ENCODE measurements around a stretch of chr3.

GRCh38 chr3:191425075-191425628 lies 35.8 kb upstream of the PYDC2 start:
- PRO-cap: no peak
- RAMPAGE, long total RNA: no peak

GRCh38 chr3:191431454-191431896 lies 29.5 kb upstream of the PYDC2 start:
- PRO-cap: no peak
- RAMPAGE, long total RNA: no peak

DNA sequence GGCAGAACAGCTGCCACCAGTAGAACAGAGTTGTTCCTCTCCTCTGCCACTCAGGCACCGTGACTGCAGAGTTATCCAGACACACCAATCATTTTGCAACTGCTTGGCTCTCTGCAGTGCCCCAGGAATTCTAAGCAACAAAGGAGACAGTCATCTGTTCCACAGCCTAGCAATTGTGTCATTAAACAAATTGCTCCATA lies 281.6 kb downstream of the FGF12 start:
- PRO-cap: no peak
- RAMPAGE, long total RNA: no peak

- PRO-cap: no peak
- RAMPAGE, long total RNA: no peak
Measured at GRCh38 chr3:192644099-192644684, 83.1 kb downstream of the FGF12 start.

GRCh38 chr3:193115606-193116050 lies 125.4 kb upstream of the PLAAT1 start:
- PRO-cap: no peak
- RAMPAGE, long total RNA: no peak

GRCh38 chr3:193240200-193240895 lies 674 bp upstream of the PLAAT1 start:
- PRO-cap: no peak
- RAMPAGE, long total RNA: no peak

DNA sequence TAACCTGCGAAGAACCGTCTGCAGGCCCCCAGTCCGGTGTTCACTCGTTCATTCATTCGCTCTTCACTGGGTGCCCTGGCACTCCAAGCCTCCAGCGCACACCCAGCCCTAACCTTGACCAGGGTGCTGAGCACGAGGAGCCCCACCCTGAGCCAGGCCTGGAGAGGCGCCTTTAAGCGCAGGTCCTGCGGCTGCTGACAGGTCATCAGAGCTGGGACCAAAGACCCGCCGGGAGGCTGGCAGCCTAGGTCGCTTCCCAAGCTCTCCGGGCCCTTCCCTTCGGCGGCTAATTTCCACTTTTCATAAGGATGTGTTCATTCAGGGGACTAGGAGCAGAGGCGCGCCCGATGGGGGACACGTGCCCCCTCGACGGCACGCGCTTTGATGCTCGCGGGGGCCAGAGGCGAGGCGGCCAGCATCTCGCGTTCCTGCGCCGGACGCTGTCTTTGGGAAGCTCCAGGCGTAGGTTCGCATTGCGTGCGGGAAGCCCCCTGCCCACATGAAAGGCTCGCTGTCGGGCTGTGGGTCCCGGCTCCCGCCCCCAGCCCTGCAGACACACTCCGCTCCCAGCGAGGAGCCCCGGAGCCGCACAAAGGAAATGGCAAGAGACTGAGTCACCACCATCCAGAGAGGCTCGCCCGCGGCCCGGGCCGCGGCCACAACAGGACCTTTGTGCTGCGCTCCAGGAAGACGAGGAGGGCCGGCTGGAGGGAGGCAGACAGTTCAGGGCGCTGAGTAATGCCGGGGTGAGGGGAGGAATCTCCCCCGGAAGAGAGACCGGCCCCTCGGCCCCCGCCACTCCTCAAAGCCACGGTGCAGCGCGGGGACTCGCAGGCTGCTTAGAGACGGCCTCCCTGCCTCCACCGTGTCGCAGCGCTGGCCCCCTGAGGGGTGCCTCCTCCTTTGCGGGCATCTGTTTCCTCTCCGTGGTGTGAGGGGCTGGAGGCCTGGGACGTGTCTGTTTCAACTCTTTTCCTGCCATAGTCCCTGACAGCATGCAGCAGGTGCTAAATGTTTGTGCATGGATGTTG lies 266.4 kb upstream of the HES1 start:
- PRO-cap: no peak
- RAMPAGE, long total RNA: no peak

DNA sequence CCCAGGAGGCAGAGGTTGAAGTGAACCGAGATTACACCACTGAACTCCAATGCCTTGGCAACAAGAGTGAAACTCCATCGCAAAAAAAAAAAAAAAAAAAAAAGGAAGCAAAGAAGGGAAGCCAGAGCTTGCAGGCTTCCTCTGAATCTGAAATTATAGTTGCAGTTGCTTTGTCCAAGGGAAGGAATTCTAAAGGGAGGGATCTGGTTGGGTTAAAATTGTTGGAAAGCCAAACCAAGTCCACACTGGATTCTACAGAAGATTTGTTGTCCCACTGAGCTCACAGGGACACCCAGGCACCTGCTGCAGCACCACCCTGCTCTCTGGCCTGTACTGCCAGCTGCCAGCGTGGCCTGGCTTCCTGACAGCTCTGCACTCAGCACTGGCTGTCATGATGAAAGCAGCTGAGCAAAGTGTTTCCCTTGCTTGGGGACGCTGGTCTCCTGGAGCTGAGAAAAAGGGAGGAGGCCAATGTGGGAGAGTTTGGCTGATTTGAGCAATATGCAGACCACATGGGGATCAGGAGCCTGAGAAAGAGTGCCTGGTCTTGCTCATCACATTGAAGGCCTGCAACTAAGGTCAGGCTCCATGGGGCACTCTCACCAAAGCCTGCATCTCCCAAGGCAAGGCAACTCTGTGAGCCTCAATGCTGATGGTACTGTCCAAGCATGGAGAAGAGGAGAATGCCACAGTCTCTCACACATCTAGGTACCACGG lies 88.7 kb upstream of the HES1 start:
- PRO-cap: no peak
- RAMPAGE, long total RNA: no peak

GRCh38 chr3:194100676-194101436 lies 35.1 kb upstream of the HES1 start:
- PRO-cap: no peak
- RAMPAGE, long total RNA: no peak

GRCh38 chr3:194134894-194135476 lies 963 bp upstream of the HES1 start:
- PRO-cap: no peak
- RAMPAGE, long total RNA: no peak

DNA sequence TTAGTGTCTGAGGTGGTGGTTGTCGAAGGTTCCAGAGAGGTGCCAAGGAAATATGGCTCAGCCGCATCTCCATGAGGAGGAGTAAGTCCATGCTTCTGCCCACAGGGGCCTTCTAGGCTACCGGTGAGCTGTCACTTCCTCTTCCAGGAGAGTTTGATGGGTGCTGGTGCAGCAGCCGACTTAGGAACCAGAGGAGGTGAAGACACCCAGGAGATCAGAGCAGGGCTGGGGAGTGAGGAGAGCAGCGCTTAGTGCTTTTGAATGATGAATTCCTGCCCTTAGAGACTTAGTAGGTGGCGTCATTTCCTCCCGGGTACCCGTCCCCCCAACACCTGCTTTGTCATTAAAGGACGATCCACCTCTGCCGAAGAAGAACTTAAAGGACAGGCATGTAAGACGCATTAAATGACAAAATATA lies 67.5 kb downstream of the HES1 start:
- PRO-cap: no peak
- RAMPAGE, long total RNA: no peak

GRCh38 chr3:194249029-194249523 lies 102.1 kb downstream of the CPN2 start:
- PRO-cap: no peak
- RAMPAGE, long total RNA: no peak

- PRO-cap: no peak
- RAMPAGE, long total RNA: no peak
Measured at GRCh38 chr3:194276863-194278255, 73.8 kb downstream of the CPN2 start.

GRCh38 chr3:194402068-194402384 lies 3.0 kb upstream of the GP5 start:
- PRO-cap: no peak
- RAMPAGE, long total RNA: no peak

DNA sequence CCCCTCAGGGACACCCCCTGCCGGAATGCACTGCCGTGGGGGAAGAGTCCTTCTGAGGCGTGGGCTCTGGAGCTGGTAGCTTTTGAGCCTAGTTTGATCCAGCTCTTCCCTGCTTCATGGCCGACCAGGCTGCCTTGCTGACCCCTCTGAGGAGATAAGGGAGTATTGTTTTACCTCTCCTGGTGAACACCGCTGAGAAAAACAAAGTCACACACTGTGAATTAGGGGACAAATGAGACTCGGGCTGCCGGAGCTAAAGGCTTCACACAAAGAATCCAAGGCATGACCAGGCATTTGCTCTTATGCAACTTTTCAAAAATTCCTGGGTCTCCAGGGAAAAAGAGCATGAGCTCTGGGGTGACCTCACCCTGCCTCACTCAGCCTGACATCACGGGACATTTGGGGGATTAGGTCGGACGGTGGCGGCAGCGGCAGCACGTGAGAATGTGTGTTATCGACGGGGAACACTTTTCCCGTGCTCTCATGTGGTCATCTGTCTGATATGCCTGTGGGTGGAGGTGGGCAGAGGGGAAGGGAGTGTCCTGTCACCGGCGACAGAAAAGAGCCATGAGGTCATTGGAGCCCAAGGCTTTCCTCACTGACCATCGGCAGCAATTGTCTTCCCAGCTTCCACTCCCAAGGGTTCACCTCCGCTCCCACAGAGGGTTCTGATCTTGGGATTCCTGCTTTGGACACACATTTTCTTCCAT lies 61.0 kb downstream of the TMEM44 start:
- PRO-cap: no peak
- RAMPAGE, long total RNA: no peak

DNA sequence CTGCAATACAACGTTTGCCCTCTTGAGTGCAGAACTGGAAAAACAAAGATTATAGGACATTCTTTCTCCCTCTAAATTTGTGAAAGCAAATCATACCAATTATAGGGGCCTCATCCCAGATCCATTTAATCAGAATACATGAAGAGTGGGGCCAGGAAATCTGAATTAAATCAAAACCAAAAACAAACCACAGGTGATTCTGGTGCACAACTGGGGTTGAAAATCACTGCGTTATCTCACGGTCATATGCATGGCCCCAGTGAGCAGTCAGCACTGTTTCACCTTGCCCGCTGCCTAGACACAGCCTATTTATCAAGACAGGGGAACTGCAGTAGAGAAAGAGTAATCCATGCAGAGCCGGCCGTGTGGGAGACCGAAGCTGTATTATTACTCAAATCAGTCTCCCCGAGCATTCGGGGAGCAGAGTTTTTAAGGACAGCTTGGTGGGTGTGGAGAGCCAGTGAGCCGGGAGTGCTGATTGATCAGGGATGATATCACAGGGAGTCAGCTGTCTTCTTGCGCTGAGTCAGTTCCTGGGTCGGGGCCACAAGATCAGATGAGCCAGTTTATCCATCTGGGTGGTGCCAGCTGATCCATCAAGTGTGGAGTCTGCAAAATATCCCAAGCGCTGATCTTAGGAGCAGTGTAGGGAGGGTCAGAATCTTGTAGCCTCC lies 58.2 kb downstream of the TMEM44 start:
- PRO-cap: no peak
- RAMPAGE, long total RNA: no peak

GRCh38 chr3:194722670-194723188 lies 37.0 kb downstream of the FAM43A start:
- PRO-cap: no peak
- RAMPAGE, long total RNA: no peak

GRCh38 chr3:194867214-194867783 lies 181.6 kb downstream of the FAM43A start:
- PRO-cap: no peak
- RAMPAGE, long total RNA: no peak

- PRO-cap: no peak
- RAMPAGE, long total RNA: no peak
Measured at GRCh38 chr3:194871517-194872489, 186.1 kb downstream of the FAM43A start.

DNA sequence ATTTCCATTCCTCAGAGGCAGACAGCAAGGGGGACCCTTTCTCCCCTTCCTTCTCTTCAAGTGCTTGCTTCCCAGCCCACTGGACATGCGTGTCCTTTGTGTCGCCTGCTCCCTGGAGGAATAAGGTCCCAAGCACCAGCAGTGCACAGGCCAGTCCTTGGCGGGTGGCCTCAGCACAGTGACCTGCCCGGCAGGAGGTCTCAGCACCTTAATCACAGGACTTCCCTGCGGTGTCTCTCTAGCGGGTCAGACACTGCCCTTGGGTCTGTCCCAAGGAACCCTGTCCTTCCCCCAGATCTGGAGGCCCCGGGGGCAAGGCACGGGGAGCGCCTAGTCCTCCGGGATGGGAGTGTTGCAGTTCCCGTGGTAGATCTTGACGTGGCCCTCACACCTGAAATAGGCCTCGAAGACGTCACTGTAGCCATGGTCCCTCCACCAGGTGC lies 201.6 kb downstream of the XXYLT1 start:
- PRO-cap: no peak
- RAMPAGE, long total RNA: no peak